ENCODE measurements around a stretch of chr2.

GRCh38 chr2:100832764-100833284 lies 12.9 kb downstream of the NPAS2 start:
- RRBS, result no CpG with 5 or more reads among the region's 10 CpGs

DNA sequence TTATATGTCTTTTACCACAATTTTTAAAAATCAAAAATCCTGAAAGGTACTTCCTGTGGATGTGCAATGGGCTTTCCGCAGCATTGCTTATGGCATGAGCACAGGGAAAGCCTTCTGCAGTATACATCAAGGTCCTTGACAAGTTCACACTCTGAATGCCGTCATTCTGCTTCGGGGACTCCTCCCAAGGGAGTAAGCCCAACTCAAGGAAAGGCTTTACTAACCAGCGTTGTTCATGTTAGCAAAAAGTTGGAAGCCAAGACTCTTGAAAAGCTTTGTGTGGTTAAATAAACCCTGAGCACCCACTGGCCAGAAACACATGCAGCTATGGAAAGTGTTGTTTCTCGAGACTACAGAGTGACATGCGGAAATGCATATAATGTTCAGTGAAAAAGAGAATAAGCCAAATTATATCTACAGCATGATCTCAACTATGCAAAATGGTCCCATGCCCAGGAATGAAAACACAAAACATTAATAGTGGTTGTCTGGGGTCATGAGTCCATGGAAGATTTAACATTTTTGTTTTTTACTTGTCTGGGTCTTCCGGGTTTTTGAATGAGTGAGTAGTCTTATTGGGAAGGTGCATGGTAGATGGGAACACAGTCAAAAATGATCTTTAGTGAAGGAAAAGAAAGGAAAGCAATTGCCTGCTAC lies 31.5 kb downstream of the NPAS2 start:
- RRBS, result no CpG with 5 or more reads among the region's 7 CpGs

DNA sequence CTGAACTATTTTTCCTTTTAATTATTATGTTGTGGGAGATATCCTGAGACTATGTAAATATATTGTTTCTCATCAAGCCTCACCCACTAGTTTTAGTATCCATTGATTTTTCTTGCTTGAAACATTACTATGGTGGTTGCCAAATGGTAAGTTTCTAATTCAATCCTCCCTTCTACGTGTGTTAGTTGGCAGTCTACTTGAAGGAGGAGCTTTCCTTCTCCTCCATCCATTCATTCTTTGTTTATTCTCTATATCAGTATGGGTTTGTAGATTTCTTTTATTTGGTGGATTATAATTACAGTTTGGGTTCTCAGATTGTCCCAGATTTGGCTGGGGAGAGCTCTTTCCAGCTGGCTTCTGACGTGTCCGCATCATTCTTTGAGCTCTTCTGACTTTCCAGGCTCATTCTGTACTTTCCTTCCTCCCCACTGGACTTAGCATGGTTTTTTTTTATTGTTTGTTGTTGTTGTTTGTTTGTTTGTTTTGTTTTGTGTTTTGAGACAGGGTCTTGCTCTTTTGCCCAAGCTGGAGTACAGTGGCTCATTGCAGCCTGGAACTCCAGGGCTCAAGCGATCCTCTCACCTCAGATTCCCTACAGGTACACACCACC lies 40.6 kb downstream of the NPAS2 start:
- RRBS, result no CpG with 5 or more reads among the region's 4 CpGs

GRCh38 chr2:100976782-100977501 lies 25.1 kb upstream of the RPL31 start:
- RRBS, result no CpG with 5 or more reads among the region's 17 CpGs

GRCh38 chr2:101007284-101008536 lies 5.6 kb downstream of the RPL31 start:
- RRBS, result no CpG with 5 or more reads among the region's 12 CpGs

- RRBS, result no CpG with 5 or more reads among the region's 9 CpGs
Measured at GRCh38 chr2:101110395-101110878, 40.7 kb downstream of the TBC1D8 start.

DNA sequence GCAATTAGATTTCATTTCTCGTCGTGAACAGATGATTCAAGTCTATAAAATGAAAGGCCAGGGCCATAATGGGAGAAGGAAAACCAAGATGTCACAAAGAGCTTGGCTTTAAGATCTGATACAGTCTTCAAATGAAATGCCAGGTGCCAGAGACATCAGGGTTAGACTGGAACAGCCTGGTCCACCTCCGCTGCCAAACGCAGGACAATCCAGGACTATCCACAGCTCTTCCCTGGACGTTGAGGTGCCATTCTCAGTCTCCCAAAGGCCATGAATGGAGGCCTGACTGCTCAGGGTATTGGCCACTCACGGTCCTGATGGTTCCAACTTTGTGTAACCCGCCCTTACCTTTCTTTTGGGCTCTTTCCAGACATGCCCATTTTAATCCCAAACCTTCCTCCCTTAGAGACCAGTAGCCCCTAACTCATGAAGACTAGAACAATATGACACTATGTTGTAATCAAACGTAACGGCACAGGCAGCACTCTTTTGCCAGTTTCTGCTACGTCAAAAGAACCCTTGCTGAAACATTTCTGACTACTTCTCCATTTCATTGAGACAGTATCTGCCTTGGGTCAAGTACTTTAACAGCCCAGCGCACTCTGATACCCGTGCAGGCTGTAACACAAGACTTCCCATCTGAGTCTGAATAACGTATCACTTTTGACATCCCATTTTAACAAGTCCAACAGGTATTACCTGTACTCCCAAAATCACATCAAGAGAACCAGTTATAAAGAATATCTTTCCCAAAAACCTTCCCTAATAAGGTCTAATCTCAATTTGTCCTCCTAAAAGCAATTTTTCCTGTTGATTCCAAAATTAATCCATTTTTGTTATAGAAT lies 38.6 kb downstream of the TBC1D8 start:
- RRBS, result no CpG with 5 or more reads among the region's 13 CpGs

DNA sequence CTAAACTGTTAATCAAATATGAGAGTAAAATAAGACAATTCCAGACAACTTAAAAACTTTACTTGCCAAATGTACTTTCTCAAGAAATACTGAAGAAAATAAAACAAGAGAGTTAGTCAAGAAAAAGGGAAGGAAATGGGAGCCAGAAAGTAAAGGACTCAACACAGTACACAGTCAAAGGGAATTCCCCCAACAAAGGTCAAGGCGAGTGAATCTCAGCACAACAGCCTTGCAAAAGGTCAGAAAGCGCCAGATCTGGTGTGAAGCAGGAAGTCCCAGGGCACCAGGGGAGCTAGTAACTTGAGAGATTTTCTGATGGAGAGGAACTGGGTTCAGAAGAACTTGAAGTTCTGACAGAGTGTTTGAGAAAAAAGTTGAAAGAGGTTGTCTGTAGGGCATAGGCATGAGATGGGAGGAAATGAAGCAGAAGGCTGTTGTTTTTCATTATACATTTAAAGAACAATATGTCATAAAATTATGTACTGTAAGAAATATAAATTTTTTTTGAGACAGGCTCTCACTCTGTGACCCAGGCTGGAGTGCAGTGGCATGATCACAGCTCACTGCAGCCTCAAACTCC lies 22.7 kb upstream of the TBC1D8 start:
- RRBS, result no CpG with 5 or more reads among the region's 2 CpGs

DNA sequence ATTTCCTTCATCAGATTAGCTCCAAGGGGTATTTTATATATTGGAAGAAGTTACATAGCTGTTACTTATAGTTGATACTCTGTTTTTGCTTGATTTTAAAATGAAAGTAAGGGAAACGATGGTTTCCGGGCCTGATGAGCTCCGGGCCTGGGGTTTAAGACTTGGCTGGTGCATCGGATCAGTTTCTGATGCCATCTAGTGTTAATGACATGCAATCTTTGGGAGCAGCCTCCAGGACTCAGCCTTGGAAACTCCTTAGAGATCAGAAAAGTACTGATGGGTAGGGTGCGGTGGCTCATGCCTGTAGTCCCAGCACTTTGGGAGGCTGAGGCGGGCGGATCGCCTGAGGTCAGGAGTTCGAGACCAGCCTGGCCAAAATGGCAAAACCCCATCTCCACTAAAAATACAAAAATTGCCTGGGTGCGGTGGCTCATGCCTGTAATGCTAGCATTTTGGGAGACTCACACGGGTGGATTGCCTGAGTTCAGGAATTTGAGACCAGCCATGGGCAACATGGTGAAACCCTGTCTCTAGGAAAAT lies 47.1 kb upstream of the CNOT11 start:
- RRBS, result no CpG with 5 or more reads among the region's 11 CpGs

DNA sequence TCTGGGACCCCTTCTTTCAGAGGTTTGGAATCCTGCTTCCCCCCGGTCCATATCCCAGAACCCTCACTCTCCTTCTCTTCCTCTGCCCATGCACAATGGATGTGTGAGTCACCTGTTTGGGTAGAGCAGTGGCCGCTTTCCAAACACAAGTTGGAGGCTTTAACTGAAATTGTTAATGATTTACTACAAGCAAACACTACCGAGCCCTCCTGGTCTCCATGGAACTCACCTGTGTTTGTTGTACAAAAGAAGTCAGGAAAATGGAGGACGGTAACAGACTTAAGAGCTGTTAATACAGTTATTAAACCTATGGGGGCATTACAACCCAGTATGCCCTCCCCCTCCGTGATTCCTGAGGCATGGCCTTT lies 13.2 kb upstream of the CNOT11 start:
- RRBS, result no CpG with 5 or more reads among the region's 5 CpGs

DNA sequence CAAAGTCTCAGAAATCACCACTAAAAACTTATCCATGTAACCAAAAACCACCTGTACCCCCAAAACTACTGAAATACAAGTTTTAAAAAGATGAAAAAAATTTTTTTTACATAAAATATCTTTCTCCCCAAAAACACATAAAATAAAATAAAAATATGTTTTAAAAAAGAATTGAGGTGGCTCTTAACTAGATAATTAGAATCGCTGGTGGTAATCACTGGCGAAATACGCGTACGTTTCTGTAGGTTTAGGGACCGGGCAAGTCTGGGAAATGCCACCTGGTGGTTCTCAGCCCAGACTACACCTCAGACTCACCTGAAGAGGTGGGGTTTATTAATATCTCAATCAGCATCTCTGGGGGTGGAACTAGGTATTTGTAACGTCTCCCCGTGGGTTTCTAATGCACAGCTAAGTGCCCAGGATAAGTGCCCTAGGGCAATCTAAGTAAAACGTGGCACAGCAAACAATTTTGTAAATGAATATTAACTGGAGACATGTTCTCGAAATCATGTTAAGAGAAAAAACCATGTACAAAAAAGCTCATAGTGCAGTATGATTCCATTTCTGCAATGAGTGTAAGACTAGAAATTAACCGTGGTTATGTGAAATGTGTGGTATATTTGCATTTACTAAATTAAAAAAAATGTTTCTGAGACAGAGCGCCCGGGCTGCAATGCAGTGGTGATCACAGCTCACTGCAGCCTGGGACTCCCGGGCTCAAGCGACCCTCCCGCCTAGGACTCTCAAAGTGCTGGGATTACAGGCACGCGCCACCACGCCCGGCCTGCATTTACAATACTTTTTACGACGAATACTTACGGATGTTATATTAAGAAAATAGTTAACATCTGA lies 794 bp upstream of the CNOT11 start:
- RRBS, result no CpG with 5 or more reads among the region's 23 CpGs

- RRBS, result no CpG with 5 or more reads among the region's 10 CpGs
Measured at GRCh38 chr2:101268744-101269995, 16.5 kb downstream of the CNOT11 start.

- RRBS, result no CpG with 5 or more reads among the region's 4 CpGs
Measured at GRCh38 chr2:101276563-101277250, 24.0 kb downstream of the CNOT11 start.

GRCh38 chr2:101327668-101328380 lies 19.3 kb upstream of the RNF149 start:
- RRBS, result no CpG with 5 or more reads among the region's 5 CpGs

- RRBS, result no CpG with 5 or more reads among the region's 5 CpGs
Measured at GRCh38 chr2:101839600-101840090, 142.1 kb downstream of the MAP4K4 start.

- RRBS, result no CpG with 5 or more reads among the region's 5 CpGs
Measured at GRCh38 chr2:101962833-101963369, 28.9 kb upstream of the IL1R2 start.

DNA sequence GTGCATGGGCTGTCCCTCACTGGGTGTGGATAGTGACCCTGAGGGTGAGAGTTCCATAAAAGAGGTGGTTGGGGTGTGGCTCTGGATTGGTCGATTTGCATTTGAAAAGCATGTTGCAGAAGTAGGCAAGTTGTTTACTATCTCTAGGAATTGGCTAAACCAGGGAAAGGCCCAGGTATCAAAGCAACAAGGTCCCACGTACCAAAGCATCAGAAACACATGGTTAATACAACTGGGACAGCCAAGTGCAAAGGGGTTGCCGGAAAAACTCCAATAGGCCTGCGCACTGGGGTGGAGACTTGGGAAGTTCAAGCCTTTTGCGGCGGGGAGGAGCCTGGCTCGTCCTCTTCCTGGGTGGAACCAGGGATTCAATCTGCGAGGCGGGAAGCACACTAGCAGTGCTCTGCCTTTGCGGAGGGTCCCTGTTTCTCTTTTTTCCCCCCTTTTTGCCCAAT lies 43.2 kb downstream of the IL1R2 start:
- RRBS, result no CpG with 5 or more reads among the region's 10 CpGs

DNA sequence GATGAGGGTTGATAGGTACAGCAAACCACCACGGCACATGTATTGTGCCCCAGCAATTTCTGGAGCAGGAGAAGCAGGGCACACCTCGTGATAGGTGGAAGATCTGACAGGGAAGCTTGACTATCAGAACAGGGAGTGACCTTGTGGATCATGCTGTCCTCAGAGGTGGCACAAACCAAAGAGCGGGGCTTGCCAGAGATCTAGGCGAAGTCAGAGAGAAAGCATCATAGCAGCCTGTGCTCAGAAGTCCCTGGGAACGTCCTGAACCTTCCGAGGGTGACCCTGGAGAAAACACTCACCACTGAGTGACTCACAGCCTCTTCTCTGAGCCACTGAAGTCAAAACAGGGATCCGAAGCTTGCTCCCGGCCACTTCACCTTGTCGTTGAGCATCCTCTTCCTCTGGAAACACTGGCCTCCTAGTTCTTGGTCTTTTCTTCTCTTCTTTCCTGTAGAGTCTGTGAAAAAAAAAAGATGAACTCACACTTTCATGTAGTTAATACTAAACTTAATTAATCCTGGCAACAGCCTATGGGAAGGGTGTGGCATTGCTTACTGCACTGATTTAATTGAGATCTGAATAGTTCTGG lies 56.7 kb downstream of the IL1R2 start:
- RRBS, result no CpG with 5 or more reads among the region's 9 CpGs

DNA sequence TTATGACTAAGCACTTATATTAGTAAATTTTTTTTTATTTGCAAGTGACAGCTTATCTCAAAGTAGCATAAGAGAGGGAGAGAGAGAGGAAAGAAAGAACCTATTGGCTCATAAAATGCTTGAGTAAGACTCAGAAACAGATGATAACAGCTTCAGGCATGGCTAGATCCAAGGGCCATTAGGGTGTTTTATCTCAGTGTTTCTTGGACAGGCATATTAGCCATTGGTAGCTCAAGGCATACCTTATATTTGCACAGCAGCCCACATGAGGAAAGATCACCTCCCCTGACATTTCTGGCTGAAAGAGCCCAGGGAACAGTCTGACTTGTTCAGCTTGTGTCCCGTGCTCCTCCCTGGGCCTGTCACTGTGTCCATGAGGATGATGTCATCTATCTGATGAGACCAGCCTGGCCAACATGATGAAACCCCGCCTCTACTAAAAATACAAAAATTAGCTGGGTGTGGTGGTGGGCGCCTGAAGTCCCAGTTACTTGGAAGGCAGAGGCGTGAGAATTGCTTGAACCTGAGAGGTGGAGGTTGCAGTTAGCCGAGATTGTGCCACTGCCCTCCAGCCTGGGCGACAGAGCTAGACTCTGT lies 64.4 kb downstream of the IL1R2 start:
- RRBS, result no CpG with 5 or more reads among the region's 6 CpGs

GRCh38 chr2:102100717-102101258 lies 41.8 kb upstream of the IL1R1 start:
- RRBS, result no CpG with 5 or more reads among the region's 5 CpGs

Measured in OVCAR3 (cell line).